ENCODE results near the gene COL6A2.

DNA sequence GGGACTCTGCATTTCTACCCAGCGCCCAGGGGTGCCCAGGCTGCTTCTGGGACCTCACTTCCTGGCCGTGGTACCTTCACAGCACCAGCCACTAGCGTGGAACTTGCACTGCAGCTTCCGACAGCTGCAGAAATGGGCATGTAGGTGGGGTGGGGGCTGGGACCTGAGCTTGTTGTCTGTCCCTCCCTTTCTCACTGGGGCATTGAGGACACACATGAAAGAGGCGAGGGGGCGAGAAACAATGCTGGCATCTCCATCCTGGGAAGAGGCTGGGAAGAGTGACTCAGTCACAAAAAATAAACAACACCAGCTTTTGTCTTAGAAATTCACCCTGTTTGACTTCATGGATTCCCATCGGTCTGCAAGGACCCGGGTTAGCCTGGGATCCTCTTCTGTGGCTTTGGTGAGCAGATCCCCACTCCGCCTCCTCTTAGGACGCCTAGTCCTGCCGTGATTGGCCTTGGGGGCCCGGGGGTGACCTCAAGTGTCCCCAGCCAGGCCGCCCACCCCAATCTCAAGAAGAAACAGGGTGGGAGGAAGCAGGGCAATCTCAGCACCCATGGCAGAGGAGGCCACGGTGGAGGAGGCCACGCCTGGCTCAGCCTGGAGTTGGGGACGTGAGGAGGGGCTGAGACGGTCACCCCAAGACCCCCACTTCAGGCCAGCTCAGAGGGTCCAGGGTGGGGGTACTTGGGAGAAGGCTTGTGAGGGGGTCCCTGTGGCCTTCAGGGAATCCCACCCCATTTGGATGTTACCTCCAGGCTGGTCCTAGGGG lies 29.9 kb upstream of the POFUT2 start:
- RRBS: 58% methylated on average over 4 of the region's 17 CpGs

DNA sequence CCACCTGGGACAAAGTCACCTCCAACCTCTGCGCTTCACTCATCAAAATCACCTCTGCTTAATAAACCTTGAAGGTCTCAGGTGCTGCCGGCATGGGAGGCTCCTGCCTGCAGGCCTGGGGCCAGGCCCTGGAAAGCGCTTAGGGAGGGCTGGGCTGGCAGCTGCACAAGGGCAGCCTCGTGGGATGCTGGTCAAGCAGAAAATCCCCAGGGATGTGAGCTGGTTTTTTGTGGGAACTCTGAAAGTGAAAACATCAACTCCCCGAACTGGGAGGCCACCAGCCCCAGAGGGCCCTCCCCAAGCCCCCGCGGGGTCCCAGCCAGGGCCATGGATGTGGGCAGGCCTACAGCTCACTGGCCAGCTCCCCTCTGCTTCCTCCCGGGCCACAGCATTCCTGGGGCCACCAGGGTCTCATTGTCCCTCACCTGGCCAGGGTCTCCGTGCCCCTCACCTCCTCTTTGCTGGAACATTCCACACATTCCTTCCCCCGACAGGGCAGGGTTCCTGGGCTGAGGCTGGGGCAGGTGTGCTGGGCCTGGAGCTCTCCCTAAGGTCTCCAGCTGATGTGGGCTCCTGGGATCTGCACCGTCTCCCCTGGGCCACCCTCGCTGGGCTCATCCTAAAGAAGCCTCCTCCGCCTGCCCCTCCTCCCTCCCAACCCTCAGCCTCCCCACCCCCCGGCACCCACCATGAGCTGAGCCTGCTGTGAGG lies 35.9 kb upstream of the POFUT2 start:
- RRBS: no CpG with 5 or more reads among the region's 14 CpGs

DNA sequence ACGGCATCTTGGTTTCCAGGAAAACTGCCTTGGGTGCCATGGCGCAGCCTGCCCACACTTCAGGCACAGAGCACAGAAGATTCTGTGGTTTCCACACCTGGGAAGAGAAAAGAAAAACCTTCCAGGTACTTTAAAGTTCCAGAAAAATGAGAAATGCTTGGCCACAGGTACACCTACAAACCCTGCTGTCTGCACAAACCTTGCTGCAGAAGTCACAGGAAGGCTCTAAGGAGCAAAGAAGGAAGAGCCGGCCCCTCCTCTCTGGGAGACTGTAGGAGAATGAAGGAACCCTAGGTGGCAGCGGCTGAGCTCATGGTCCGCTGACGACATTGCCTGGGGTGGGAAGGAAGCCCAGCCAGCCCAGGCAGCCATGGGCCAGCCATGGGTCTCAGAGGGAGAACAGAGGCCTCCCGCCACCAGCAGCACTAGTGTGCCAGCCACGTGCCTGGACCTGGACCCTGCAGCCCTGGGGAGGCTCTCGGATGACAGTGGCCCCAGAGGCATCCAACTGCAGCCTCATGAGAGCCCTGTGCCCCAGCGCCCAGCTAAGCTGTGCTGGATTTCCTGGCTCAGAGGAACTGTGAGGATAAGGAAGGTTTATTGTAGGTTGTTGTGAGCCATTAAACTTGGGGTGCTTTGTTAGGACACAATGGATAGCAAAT lies 49.1 kb upstream of the POFUT2 start:
- RRBS: no CpG with 5 or more reads among the region's 10 CpGs

DNA sequence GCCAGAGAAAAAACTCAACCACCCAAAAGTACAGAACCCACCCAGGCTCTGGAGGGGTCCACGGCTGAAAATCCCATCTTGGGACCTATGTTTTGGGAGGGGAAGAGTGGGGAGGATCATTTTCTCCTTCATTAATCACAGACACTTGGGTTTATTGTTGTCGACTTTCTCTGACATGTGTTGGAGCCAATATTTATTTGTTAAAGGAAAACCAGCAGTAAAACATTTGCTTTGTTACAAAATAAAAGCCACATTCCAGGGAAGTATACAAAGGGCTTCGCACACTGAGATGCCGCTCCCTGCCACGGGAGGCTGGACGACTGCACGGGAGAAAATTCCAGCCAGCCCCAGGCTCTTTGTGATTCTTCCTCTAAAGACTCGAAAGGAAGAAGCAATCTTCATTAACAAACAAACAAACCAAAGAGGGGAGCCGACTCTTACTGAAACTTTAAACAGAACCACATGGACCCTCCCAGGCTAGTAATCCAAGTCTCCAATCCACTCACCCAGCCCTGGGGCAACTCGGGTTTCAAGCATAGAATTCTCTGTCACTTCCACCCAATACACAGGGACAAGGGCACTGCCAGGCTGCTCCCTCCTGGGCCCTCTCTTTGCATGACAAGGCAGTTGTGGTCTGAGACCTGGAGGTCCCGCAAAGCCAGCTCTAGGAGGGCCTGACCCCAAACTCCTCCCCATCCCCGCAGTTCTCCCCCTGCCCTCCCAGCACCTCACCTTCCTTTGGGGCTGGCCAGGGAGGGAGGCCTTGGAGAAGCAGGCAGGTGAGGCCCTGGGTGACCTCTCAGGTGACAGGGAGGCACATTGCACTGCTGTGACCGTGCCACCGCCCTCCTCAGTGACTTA lies 26.7 kb upstream of the COL18A1 start:
- RRBS: no CpG with 5 or more reads among the region's 14 CpGs

GRCh38 chr21:45386549-45387543 lies 18.1 kb upstream of the COL18A1 start:
- RRBS: no CpG with 5 or more reads among the region's 31 CpGs

DNA sequence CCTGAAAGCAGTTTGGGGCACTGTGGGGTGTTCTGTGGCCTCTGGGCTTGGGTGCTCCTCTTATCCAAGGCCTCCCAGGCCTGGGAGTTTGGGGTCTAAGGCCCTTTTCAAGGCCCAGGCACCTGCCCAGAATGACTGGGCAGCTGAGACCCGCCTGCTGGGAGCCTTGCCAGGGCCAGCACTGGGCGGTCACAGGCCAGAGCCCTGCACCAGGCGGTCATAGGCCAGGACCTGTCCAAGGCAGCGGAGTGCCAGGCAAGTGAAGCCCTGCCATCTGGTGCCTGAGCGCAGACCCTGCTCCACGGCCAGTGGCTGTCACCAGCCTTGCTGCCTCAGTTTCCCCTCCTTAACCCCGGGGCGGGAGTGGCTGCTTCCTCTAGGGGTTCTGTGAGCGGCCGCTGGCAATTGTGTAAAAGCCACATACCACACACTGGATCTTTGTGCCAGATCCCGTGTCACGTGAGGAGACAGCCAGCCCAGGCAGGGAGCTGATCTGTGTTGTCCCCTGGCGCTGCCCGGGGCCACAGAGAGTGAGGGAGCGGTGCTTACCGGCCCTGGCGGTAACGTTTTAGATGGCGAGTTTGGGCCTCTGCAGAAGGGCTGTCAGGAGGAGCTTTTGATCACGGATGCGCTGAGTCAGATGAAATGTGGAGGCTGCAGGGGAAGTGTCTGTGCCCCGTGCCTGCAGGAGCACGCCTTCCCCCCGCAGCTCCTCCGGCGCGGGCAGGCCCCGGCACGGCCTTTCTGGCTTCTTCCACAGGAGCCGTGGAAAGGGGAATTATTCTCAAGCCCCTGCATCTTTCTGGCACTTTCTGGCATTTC lies 4.6 kb downstream of the COL18A1 start:
- RRBS: no CpG with 5 or more reads among the region's 30 CpGs

DNA sequence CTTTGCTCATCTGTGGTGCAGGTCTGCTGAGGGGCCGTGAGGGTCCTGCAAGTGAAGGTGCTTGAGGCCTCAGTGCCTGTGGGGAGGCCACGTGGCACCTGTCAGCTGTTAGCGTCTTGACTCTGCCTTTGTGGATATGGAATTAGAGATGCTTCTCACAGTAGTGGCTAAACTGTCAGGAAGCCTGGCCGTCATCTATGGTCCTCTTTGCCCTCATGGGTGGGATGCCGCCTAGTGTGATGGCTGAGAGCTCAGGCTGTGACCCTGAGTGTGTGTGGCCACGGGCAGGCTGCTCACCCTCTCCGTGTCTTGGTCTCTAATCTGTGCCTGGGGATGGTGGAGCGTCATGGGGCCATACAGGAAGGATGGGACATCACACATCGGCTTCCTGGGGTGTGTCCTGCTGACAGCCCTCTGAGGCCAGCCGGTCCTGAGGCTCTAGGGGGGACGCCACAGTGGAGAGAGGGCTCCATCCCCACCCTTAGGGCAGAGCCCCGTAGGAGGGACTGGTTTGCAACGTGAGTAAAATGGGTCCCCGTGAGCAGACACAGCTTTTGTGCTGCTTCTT lies 7.8 kb downstream of the COL18A1 start:
- RRBS: no CpG with 5 or more reads among the region's 14 CpGs

DNA sequence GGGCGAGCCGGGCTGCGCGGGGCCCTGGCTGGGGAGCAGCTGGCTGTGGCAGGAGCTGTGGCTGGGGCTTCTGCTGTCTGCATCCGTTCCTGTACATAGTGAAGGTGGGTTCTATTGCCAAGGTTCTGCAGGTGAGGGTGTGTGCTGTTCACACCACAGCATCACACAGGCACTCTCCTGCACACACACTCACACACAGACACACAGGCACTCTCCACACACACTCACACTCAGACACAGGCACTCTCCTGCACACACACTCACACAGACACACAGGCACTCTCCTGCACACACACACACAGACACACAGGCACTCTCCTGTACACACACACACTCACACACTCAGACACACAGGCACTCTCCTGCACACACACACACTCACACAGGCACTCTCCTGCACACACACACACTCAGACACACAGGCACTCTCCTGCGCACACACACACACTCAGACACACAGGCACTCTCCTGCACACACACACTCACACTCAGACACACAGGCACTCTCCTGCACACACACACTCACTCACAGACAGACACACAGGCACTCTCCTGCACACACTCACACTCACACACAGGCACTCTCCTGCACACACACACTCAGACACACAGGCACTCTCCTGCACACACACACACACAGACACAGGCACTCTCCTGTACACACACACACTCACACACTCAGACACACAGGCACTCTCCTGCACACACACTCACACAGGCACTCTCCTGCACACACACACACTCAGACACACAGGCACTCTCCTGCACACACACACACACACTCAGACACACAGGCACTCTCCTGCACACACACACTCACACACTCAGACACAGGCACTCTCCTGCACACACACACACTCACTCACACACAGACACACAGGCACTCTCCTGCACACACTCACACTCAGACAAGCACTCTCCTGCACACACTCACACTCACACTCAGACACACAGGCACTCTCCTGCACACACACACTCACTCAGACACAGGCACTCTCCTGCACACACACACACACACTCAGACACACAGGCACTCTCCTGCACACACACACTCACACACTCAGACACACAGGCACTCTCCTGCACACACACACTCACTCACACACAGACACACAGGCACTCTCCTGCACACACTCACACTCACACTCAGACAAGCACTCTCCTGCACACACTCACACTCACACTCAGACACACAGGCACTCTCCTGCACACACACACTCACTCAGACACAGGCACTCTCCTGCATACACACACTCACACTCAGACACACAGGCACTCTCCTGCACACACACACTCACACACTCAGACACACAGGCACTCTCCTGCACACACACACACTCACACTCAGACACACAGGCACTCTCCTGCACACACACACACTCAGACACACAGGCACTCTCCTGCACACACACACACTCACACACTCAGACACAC lies 32.5 kb downstream of the COL18A1 start:
- RRBS: no CpG with 5 or more reads among the region's 6 CpGs

- RRBS: no CpG with 5 or more reads among the region's 21 CpGs
Observed at GRCh38 chr21:45479731-45480266, 62.4 kb downstream of the SLC19A1 start.

DNA sequence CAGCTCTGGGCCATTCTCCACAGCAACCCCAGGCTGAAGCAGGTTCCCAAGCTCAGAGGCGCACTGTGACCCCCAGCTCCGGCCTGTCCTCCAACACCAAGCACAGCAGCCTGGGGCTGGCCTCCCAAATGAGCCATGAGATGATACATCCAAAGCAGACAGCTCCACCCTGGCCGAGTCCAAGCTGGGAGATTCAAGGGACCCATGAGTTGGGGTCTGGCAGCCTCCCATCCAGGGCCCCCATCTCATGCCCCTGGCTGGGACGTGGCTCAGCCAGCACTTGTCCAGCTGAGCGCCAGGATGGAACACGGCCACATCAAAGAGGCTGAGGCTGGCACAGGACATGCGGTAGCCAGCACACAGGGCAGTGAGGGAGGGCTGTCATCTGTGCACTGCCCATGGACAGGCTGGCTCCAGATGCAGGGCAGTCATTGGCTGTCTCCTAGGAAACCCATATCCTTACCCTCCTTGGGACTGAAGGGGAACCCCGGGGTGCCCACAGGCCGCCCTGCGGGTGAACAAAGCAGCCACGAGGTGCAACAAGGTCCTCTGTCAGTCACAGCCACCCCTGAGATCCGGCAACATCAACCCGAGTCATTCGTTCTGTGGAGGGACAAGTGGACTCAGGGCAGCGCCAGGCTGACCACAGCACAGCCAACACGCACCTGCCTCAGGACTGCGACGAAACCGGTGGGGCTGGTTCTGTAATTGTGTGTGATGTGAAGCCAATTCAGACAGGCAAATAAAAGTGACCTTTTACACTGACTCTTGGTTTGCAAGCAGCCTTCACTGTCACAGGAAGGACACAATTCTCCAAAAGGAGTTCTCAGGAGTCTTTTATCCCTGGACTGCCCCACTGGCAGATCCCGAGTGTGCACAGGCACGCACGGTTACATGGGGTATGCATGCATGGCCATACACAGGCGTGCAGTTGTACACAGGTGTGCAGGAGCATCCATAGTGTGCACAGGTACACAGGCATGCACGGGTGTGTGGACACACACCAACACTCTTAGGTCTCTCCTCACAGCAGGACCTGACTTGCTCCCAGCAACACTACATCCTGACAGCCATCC lies 28.9 kb downstream of the SLC19A1 start:
- RRBS: 91% methylated on average over 4 of the region's 24 CpGs

DNA sequence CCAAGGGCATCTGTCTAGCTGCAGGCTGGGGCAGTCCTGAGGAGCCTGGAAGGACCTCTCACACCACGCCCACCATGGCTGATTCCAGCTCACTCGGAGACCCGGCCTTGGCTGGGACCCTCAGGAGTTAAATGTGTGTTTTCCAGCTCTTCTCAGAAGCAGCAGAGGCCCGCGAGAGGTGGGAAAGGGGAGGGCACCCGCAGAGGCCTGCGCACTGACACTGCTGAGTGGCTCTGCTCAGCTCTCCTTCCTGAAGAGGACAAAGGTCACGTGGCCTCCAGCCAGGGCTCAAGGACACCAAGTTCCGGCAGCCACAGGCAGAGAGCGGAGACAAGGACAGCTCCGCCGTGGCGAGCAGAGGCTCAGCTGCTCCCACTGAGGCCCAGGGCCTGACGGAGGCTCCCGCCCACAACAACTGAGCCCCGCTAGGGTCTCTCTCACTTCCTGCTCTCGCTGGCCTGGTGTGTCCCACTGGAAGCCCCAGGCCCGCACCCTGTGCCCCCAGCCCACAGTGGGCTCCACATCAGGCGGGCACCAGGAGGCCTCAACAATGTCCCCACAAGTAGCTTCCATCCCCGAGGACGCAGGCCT lies 16.9 kb downstream of the SLC19A1 start:
- RRBS: no CpG with 5 or more reads among the region's 21 CpGs

DNA sequence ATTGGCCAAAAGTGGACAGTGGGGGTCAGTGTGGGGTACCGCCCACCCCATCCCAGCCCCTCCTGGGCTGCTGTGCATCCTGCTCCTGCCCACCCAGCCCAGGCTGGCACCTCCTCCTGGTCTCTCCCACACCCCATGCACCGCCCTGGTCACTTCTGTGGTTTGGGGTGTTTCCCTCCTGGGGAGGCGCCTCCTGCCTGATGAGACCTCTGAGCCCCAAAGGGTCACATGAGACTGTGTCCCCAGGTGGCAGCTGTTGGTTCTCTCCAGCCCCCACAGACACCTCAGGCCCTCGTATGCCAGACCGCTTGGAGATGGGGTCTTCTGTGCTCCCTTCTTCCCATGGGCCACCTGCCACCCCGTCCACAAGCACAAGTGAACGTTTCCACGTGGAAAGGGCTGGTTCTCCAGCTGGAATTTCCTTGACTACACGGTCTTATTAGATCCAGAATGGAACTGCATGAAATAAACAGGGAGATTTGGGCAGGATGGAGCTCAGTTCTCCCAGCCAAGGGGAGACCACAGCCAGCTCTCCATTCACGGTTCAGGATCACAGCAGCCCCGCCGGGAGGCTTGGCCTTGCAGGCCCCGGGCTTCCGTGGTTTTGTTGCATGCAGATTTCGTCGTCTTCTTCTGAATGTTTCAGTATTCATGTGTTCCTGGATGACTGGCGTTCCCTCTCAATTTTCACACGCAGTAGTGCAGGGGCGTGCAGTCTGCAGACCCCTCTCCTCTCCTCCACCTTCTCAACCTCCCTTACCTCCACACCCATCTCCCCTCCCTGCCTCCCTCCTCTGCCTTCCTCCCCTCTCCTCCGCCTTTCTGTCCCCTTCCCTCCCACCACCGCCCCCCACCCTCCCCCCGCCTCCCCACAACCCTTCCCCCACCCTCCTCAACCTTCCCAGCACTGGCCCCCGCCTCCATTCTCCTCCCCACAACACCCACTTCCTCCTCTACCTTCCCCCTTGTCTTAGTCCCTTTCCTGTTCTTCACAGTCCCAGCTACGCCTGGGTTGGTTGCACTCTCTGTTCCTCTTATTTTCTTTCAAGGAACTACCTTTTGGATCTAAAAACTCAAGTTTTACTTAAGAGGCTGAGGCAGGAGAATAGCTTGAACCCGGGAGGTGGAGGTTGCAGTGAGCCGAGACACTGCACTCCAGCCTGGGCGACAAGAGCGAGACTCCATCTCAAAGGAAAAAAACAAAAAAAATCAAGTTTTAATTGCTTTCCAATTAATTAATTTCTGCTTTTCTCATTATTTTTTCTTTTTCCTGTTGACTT lies 8.3 kb upstream of the SLC19A1 start:
- RRBS: no CpG with 5 or more reads among the region's 28 CpGs

- RRBS: no CpG with 5 or more reads among the region's 15 CpGs
Observed at GRCh38 chr21:45573401-45574009, 31.3 kb upstream of the SLC19A1 start.

DNA sequence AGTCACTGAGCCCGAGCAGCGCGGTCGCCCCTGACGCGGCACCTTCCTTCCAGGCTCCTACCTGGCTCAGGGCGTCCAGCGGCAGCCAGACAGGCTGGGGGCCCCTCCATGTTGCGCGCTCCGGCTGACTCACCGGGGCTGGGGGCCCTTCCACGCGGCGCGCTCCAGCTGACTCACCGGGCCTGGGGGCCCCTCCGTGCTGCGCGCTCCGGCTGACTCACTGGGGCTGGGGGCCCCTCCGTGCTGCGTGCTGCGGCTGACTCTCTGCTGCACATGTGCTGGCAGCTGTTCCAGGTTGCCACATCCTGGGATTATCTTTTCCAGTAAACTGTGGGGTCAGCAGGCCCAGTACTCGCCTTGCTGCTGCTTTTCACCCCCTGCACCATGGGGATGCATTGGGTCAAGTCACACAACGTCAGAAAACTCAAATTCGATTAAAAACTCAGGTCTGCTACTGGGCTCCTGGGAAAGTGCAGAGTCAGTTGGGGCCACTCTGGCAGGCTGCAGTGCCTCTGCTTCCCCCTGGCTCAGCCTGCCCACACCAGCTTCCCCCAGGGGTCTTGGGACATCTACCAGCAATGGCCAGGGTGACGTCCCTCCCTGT lies 106.4 kb upstream of the COL6A1 start:
- RRBS: 73% methylated on average over 6 of the region's 28 CpGs

DNA sequence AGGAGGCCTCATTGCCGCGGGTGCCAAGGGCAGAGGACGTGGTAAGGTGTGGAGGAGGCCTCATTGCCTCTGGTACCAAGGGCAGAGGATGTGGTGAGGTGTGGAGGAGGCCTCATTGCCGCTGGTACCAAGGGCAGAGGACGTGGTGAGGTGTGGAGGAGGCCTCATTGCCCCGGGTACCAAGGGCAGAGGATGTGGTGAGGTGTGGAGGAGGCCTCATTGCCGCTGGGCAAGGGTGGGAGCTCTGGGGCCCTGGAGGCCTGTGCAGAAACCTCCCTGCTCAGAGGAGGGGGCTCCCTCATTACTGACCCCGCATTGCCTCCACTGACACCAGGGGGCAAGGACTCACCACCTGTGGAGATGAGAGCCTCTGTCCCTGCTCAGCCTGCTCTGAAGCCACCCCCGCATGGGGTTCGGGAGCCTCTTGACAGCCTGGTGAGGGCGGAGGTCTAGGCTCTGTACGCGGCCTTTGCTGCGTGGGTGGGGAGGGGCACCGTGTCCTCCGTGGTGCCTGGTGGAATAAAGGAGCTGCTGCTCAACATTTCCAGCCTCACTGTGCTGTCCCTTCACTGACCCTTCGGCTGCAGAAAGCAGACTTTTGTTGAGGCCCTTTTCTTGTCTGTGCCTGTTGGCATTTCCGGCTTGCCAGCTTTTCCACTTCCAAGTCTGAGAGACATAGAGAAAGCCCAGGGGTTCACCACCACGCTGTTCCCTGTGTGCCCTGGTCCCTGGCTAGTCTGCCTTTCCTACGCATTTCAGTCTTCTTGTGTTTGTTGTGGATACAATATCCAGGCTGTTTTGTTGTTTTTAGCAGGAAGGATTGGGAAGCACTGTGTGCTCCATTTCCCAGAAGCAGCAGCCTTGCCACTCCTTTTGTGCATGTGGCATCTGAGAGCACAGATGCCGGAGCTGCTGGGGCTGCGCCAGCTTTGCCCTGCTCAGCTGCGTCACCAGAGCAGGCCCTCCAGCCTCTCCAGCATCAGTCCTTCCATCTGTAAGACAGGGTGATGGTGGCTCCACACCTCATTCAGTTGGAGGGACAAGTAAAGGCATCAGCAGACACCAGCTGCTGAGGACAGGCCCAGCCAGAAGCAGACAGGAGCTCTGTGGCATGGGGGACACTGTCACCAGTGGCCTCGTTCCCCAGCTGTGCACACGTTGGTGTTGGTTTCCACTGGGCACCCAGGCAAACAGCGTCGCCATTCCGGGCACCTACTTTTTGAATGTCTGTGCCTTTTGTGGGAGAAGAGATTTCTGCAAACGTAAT lies 94.7 kb upstream of the COL6A1 start:
- RRBS: no CpG with 5 or more reads among the region's 29 CpGs

DNA sequence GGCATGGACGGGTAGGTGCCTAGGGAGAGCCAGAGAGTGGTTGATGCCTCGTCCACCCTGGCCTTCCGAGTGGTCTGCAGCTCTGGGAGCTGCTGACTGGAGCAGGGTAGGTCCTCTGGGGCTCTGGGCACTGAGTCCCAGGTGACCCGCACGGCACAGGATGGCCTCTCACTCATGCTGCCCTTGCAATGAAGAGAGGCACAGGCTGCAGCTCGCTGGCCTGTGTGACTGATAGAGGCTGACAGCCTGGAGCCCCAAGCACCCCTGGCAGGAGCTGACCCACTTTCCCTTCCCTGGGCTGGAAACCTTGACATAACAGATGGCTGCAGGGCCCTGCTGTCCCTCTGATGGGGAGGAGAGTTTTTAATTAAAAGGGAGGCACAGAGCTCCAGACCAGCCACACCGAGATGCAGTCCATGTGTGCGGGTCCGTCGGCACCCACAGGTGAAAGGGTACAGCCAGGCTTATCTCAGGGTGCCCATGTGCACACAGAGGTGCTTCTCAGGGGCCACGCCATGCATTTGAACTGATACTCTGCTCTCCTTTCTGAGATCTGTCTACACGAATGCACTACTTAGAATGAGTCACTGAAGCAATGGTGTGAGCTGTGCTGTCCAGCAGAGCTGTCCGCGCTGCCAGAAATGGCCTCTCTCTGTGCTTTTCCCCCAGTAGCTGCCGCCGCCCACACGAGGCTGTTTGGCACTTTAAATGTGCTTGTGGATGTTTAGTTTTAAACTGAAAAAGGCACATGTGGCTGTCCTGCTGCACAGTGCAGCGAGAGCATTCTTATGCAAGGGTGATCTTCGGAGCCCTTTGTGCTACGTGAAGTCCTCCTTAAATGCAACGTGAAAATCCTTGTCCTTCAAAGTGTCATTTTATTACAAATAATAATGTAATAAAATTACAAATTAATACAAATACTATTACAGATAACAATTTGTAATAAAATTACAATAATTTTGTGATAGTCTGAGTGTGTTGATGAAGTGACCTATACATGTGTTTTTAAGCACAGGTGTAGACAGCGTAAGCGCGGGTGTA lies 87.2 kb upstream of the COL6A1 start:
- RRBS: no CpG with 5 or more reads among the region's 24 CpGs

- RRBS: no CpG with 5 or more reads among the region's 13 CpGs
Observed at GRCh38 chr21:45917063-45917539, 64.5 kb upstream of the COL6A1 start.

GRCh38 chr21:45979036-45979471 lies 2.5 kb upstream of the COL6A1 start:
- RRBS: no CpG with 5 or more reads among the region's 19 CpGs

DNA sequence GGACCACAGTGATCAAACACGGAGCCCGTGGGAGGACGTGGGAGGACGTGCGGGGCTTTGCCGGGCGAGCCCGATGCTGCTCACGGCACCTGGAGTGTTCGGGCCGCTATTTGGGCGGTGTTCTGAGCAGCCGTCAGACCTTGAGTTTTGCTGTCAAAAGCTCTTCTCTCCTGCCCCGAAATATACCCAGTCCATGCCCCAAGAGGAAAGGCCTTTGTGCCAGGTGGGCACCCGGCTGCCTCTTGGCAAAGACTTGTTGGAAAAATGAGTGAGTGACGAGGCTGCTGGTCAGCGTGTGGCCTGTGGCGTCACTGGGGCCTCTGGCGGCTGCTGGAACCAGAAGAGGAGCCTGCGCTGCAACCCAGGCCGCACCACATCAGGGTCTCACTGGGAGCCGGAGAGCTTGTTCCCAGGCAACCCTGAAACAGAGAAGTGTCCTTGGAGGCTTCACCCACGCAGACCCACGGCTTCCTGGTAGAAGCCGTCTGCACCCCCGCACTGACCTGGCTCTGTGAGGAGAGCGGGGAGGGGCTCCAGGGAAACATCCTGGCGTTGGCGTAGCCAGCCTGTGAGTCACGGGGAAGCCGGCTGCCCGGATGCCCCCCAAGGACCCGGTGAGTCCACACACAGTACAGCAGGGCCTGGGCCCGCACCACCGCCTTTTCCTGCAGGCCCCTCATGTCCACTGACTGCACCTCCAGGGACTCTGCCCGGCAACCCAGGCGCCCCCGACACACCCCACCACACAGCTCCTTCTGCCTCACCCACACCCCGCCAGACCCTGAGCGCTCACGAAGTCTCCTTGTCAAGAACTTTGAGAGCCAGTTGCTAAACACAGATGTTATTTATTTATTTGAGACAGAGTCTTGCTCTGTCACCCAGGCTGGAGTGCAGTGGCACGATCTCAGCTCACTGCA lies 57.3 kb downstream of the COL6A1 start:
- RRBS: 79% methylated on average over 2 of the region's 42 CpGs

- RRBS: 9% methylated on average over 33 of the region's 77 CpGs
Observed at GRCh38 chr21:46097313-46098234, at the start of gene COL6A2. Gene COL6A2, plus strand, starts transcription at chr21:46098112.